Colon Carcinoma Metastatic in the Brain (tissue), 2 donors: ENCODE measurements around the genes FOXQ1, FOXF2 and FOXC1.

DNA sequence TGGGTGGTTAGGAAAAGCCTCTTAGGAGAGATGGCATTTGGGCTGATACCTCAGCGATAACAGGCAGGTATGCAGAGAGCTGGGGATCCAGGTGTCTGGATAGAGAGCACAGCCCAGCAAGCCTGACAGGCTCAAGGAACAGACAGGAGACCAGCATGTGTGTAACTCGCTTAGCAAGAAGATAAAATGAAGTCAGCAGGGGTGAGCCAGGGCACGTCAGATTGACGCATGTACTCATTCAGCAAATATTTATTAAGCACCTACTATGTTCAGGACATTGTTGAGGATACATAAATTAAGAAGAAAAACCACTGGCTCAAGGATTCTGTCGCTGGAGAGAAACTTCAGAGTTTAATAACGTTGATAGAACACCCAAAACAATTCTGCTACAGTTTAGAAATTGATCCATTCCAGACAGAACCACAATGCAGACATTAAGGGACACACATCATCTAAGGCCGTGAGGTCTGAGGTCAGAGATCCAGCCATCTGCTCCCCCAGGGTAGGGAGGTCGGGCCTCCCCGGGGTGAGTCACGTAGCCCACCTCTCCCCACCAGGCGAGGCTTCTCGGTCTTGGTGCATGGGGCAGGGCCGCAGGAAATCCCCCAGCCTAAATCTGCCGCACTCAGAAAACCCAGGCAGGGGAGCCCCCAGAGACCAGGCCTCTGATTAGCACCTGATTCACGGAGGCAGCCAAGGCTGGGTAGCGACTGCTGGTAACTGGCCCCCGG lies 947 bp upstream of the DUSP22 start:
- PRO-cap, 2 experiments = no peak in any of the 2 experiments

GRCh38 chr6:411443-411776 lies 19.9 kb downstream of the IRF4 start:
- PRO-cap, 2 experiments = no peak in any of the 2 experiments

- PRO-cap, 2 experiments = no peak in any of the 2 experiments
Measured at GRCh38 chr6:444853-445290, 53.3 kb downstream of the IRF4 start.

GRCh38 chr6:511929-512530 lies 120.5 kb downstream of the IRF4 start:
- PRO-cap, 2 experiments = no peak in any of the 2 experiments

DNA sequence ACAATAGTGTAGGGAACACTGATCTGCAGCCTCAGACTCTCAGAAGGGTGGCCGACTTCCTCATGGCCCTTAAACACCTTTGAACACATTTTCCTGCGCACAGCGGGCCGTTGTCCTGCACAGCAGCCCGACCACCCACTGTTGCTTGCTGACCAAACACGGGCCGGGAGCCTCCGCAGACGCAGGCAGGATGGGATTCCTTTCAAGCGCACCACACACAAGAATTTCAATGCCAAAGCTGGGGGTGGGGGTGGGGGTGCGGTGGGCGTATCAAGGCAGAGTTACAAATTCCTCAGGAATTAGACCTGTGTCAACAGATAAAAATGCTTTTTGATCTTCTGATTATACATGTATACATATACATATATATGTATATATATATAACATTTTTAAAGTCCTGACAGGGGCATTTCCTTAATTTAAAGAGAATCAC lies 74.5 kb downstream of the HUS1B start:
- PRO-cap, 2 experiments = no peak in any of the 2 experiments

- PRO-cap, 2 experiments = no peak in any of the 2 experiments
Measured at GRCh38 chr6:706082-706647, 13.2 kb upstream of the EXOC2 start.

DNA sequence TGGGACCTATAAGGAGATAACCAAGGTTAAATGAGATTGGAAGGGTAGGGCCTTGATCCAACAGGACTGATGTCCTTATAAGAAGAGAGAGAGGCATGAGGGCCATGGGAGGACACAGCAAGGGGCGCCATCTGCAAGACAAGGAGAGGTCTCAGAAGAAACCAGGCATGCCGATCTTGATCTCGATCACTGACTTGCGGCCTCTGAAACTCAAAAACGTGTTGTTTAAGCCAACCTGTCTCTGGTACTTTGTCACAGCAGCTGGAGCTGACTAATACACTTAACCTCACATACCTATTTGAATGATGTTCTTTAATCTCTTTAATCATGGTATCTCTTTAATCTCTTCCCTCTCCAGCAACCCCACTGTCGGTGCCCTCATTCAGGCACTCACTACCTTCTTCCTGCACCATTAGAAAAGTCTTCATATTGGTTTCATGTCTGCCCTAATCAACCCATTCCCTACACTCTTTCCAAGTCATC lies 26.5 kb upstream of the EXOC2 start:
- PRO-cap, 2 experiments = no peak in any of the 2 experiments

- PRO-cap, 2 experiments = no peak in any of the 2 experiments
Measured at GRCh38 chr6:1035294-1035772, 276.6 kb upstream of the FOXQ1 start.

- PRO-cap, 2 experiments = no peak in any of the 2 experiments
Measured at GRCh38 chr6:1131485-1132143, 180.3 kb upstream of the FOXQ1 start.

DNA sequence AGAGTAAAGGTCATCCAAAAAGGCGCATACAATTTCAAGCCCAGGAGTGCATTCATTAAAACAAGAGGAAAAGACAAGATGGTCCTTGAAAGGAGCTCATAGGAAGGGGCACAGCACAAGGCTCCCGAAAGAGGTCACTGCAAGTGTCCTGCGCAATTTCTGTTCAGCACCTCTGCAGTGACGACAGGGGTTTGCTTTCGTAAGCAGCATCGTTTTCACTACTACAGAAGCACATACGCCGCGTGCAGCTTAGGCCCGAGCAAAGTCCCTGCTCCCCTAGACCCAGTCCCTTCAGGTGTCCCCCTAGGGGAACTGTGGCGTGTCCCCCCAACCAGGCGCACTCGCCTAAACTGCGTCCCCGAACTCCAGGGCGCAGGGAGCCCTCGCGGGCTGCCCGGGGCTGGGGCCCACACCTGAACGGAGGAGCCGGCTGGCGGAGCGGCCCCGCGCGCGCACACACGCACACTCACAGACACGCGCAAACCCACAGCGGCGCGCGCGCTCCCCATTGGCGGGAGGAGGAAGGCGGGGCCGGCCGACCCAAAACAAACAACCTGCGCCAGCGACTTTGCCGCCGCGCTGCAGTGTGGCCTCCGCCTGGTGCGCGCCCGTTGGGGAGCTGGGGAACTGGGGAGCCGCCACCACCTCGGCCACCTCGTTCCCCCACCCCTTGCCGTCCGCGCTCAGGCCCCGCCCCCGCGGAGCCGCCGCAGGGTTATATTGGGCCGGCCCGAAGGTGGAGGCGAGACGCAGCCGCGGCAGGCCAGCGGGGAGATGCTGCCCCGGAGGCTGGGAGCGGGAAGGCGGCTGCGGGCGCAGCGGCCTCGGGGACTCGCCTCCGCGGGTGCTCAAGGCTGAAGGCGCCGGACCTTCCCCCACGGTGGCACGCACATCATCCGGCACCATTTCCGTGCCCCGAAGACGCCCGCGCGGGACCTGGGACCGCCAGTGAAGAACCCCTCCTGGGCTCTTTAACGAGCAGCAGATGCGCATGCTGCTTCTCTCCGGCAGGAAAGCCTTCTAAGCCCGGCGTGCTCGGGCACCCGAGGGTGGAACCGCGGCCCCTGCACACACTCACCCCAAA lies at the start of gene FOXQ1:
FOXQ1 (plus strand) TSS at position 745 of the 1,084 bp plus-strand sequence.
- PRO-cap, 2 experiments = peak in 2 of 2 experiments; most common plus-strand start position 745 of the sequence (in 2); most common minus-strand start position 174 of the sequence (in 1)

DNA sequence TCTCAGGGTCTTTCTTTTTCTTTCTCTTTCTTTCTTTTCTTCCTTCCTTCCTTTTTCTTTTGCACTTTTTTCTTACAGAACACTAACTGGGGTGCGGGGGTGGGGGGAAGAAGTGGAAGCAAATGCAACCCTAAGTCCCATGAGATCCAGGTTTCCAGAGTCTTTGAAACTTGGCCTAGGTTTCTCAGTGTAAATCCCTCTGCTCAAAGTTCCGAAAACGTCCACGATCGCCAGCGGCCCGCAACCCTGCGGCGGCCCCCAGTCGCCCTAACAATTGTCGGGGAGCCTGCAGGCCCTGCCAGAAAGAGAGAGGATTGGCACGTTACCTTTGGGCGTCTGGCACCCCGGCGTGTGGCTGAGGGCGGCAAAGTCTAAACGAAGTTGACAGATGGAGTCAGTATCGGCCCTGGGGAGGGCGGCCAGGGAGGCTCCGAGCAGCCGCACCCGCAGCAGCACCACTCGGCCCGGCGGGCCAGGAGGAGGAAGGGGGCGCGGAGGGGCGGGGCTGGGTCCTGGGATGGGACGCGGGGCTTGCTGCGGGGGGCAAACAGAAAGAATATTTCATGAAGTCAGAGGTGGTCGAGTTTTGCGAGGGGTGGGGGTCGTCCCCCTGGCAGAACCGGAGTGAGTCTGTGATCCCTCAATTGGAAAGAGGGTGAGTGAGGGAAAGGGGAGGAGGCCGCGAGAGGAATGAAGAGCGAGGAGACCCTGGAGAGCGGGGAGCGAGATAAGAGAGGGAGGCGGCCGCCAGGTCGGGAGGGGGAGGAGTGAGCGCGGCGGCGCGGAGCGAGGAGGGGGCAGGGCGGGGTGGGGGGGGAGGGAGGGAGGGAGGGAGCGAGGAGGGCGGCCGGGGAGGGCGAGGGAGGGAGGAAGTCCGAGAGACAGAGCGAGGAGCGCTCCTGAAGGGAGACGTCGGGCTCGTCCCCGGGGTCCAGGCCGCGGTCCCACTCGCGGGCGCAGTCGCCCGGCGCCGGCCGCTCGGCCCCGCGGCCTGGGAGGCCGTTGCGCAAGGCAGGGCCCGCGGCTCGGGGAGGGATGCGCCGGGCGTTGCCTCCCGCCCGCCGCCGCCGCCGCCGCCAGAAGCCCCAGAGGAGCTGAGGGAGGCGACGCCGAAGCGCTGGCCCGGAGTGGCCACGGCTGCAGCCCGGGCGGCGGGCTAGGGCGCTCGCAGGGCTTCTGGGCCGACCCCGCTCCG lies at the start of gene FOXF2:
FOXF2 (plus strand) TSS at position 884 of the 1,195 bp plus-strand sequence.
- PRO-cap, 2 experiments = no peak in any of the 2 experiments

DNA sequence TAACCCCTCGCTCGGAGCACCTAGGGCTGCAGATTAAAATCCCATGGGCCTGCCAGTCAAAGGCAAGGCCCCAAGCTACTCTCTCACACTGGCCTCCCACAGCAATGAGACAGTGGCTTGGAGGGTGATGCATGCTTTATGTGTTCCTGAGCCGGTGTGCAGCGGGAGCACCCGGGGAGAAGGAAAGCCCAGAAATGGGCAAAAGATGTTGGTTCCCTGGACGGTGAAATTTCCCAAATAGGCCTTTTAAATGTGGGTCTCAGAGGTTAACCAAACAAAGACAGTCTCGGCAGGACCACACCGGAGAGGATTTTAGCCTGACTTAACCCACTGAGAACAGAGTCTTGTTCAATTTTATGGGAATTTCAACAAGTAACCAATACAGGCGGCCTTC lies 2.6 kb downstream of the FOXF2 start:
- PRO-cap, 2 experiments = no peak in any of the 2 experiments

GRCh38 chr6:1394293-1395348 lies 5.2 kb downstream of the FOXF2 start:
- PRO-cap, 2 experiments = no peak in any of the 2 experiments

GRCh38 chr6:1523808-1524469 lies 85.8 kb upstream of the FOXC1 start:
- PRO-cap, 2 experiments = no peak in any of the 2 experiments

DNA sequence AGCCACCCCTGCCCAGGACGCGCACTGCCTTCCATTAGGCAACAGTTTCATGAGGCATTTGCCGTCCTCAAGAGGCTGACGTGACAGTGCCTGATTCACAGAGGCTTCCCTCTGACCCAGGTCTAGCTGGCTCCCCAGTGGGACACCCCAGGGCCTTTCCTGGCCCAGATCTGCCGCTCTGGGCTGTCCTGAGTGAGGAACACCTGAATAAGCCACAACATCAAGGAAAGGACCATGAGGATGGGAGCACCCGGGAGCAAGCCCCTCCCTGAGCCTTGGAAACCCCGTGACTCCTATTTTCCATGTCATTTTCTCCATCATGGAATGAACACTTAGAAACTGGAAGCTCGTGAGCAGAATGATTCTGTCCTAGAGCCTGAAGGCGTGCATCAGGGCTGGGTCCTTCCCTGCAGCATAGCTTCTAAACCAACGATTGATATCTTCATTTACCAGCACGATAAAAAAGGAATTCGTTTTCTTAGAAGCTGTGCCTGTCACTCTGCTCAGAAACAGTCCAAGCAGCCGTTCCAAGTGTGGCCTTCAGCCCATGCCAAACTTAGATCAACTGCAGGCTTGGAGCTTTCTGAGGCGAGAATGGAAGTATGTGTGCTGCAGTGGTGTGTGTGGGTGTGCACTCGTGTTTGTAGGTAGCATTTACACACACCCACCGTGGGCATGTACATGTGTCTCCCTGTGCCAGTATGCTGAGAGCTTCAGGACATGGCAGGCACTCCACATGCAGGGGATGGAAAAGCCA lies 83.2 kb upstream of the FOXC1 start:
- PRO-cap, 2 experiments = no peak in any of the 2 experiments

DNA sequence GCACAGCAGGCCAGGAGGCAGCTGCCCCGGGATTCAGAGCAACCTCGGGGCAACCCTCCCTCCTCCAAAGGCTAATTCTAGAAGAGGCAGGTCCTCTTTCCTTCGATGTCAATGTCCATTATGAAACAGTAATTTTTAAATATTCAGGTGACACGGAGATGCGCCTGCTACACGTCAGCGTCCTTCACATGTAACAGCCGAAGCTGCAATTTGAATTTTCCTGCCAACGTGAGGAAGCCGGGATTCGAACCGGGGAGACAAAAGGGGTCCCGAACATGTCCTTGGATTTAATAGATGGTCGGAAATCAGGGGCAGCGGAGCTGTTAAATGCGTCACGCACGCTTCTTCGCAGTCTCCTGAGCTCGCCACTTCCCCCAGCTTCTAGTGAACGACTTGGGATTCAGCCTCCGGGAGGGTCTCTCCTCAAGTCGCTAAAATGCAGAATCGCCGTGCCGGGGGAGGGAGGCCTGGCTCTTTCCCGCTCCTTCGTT lies 1.5 kb upstream of the FOXC1 start:
- PRO-cap, 2 experiments = no peak in any of the 2 experiments

DNA sequence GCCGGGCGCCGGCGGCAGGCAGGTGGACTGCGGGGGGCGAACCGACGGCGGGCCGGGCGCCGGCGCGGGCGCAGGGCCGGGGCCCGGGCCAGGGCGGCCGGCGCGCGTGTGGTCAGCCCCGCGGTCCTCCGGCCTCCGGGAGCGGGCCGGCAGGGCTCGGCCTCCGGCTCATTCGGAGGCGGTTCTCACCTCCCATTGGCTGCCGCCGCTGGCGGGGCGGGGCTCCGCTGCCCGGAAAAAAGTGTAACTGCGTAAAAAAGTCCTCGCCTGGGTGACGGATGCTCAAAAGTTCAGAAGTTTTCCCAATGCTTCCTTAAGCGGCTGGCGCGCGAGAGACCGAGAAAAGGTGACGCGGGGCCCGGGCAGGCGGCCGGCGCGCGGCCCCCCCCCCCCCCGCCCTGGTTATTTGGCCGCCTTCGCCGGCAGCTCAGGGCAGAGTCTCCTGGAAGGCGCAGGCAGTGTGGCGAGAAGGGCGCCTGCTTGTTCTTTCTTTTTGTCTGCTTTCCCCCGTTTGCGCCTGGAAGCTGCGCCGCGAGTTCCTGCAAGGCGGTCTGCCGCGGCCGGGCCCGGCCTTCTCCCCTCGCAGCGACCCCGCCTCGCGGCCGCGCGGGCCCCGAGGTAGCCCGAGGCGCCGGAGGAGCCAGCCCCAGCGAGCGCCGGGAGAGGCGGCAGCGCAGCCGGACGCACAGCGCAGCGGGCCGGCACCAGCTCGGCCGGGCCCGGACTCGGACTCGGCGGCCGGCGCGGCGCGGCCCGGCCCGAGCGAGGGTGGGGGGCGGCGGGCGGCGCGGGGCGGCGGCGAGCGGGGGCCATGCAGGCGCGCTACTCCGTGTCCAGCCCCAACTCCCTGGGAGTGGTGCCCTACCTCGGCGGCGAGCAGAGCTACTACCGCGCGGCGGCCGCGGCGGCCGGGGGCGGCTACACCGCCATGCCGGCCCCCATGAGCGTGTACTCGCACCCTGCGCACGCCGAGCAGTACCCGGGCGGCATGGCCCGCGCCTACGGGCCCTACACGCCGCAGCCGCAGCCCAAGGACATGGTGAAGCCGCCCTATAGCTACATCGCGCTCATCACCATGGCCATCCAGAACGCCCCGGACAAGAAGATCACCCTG lies at the start of gene FOXC1:
FOXC1 (plus strand) TSS at position 281 of the 1,114 bp plus-strand sequence.
- PRO-cap, 2 experiments = peak in 2 of 2 experiments; most common plus-strand start position 433 of the sequence (in 1); most common minus-strand start position 136 of the sequence (in 2)

DNA sequence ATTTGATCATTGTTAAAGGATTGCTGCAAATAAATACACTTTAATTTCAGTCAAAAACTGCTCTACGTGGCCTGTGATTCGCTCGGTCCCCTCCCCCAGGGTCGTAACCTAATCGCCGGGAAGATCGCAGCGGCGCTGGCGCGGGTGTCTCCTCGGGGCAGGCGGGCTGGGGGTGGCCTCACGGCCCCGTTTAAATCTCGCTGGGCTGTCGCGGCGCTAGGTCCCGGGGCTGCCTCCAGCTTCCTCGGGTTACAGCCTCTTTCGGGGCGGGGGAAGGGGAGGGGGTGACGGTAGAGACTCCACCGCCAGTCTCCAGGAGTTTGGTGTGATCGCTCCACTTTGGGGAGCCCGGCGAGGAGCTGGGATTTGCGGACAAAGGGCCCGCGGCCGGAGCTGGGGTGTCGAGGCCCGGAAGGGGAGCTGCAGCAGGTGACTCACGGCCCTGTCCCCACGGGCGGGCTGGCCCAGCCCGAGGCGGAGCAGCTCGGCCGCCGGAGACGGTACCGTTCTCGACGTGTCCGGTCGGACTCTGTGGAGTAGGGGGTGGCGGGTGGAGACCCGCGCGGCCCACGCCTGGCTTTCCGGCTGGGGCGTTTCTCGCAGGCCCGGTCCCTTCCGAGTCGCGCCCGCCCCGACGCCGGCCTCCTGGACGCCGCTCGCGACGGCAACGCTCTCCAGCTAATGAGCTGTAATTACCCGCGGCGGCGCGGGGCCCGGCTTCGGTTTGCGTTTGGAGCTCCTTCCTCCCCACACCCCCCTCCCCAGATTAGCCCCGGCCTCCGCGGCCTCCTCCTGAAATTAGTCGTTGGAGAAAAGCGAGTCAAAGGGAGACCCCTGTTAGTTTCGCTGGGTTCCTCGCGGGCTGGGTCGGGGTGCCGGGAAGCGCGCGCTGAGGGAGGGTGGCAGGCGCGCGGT lies 4.4 kb downstream of the FOXC1 start:
- PRO-cap, 2 experiments = no peak in any of the 2 experiments

DNA sequence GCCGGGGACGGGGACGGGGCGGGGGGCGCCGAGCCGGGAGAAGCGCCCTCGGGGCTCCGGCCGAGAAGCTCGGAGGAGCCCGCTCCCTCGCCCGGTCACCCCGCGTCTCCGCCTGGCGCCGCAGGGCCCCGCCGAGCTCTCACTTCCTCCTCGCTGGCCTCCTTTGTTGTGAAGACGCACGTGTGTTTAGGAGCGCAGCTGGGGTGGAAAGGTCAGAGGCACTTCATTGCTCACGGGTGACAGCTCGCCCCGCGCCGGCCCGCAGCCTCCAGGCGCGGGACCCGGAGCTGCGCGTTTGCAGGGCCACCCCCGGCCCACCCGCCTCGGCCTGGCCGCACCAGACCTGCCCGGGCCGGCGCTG lies 5.0 kb downstream of the FOXC1 start:
- PRO-cap, 2 experiments = peak in 2 of 2 experiments; most common minus-strand start position 110 of the sequence (in 2)

DNA sequence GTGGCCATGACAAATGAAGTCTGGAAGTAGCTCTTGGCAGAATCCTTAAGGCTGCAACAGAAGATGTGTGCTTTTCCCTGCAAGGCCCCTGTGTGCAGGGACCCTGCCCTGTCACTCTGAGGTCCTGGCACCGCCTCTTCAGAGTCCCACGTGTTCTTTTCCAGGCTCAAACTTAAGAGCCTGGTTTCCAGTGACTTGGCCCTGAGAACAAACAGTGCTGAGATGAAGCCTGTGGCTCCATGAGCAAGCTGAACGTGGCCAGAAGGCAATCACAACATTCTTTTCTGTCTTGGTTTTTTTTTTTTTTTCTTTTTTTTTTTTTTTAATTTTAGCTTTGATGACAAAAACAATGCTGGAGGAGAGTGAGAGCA lies 85.9 kb downstream of the FOXC1 start:
- PRO-cap, 2 experiments = no peak in any of the 2 experiments